Neutrophil (primary cell): ENCODE measurements around a stretch of chr14.

DNA sequence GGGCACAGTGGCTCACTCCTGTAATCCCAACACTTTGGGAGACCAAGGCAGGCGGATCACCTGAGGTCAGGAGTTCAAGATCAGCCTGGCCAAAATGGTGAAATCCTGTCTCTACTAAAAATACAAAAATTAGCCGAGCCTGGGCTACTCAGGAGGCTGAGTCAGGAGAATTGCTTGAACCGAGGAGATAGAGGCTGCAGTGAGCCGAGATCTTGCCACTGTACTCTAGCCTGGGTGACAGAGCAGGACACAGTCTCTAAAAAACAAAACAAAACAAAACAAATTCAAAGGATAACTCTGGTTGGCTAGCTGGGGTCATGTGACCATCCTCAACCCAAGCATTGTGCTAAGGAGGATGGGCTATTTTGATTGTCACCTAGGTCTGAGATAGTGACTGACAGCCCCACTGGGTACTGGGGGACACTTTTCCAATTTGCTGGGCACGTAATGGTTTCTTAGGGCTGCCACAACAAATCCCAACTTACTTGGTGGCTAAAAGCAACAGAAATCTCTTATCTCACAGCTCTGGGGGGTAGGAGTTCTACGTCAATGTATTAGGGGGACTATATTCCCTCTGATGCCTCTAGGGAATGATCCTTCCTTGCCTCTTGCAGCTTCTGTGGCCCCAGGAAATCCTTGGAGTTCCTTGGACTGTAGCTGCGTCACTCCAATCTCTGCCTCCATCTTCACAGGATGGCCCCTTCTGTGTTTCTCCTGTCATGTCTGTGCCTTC lies 12.0 kb downstream of the DGLUCY start:
- PRO-cap, result no peak

- PRO-cap, result no peak
Observed at GRCh38 chr14:91149377-91150186, 35.7 kb downstream of the DGLUCY start.

- PRO-cap, result no peak
Observed at GRCh38 chr14:91158014-91158520, 44.2 kb downstream of the DGLUCY start.

- PRO-cap, result no peak
Observed at GRCh38 chr14:91367074-91368089, 50.2 kb downstream of the CCDC88C start.

DNA sequence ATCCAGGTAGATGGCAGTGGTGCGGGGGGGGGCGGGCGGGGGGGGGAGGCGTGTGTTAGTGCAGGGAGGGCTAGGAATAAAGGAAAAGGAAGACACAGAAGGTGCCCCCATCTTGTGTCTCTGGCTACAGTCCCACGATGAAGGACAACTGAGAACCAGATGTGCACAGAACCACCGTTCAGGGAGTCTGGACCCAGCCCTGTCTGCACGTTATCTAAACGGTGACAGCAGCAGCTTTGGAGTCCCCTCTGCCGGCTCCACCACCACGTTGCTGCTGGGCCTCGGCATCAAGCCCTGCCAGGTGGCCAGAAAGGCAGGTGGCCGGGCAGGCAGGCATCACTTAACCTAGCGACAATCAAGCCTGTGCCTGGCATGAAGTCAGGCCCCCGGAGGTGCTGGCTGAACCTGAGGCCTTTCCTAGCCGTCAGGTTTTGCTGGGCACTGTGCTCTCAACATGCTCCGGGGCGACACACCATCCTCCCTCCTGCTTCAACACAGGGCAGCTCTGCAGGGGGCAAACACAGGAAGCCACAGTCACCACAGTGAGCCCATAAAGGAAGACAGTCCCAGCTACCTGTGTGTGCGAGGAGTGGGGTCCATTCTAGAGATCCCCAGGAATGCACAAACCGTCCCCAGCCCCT lies 45.0 kb downstream of the CCDC88C start:
- PRO-cap, result no peak

DNA sequence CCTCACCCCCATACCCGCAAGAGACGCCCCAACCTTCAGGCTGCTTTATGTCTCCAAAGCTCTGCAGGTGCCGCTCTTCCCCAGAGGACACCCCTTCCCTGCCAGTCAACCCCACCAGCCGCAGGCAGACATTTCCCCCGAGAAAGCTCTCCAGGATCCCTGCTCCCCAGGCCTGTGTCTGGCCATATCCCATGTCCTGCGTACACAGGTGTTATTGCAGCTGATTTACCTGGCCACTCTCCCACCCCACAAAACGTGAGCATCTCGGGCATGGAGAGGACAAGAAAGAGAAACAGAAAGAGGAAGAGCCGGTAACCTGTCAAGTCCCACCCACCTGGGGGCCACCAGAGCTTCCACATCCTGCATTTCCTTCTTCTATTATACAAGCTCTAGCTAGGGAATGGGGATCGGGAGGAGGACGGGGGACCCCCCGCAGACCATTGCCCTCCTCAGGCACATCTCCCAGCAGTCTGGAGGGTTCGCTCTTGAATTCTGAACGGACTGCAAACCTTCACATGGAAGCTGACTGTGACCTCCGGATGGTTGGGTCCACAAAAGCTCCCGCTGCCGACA lies 17.6 kb downstream of the CCDC88C start:
- PRO-cap, result no peak

DNA sequence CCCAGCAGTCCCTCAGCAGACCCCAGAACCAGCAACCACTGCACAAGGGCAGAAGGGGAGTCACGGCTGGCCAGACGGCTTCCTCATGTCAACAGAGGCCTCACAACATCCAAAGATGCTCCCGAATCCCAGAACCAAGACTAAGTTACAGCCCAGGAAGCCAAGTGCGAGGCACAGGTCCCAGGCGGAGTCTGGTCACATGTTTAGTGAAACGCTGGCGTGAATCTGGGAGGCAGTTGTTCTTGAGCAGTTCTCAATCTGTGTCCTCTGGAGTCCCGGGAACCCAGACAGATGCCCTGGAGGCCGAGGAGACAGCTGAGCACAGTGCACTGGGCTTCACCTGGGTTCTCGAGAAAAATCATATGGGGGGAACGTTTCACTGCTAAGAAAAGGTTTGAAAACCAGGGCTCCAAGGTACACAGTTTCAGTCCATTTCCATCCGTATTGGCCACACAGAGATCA lies 10.3 kb downstream of the CCDC88C start:
- PRO-cap, result no peak

DNA sequence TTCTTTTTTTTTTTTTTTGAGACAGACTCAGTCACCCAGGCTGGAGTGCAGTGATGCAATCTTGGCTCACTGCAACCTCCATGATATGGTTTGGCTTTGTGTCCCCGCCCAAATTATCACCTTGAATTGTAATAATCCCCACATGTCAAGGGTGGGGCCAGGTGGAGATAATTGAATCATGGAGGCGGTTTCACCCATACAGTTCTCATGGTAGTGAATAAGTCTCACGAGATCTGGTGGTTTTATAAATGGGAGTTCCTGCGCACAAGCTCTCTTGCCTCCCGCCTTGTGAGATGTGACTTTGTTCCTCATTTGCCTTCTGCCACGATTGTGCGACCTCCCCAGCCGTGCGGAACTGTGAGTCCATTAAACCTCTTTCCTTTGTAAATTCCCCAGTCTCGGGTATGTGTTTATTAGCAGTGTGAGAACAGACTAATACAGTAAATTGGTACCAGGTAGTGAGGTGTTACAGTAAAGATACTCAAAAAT lies 8.0 kb upstream of the CCDC88C start:
- PRO-cap, result no peak

DNA sequence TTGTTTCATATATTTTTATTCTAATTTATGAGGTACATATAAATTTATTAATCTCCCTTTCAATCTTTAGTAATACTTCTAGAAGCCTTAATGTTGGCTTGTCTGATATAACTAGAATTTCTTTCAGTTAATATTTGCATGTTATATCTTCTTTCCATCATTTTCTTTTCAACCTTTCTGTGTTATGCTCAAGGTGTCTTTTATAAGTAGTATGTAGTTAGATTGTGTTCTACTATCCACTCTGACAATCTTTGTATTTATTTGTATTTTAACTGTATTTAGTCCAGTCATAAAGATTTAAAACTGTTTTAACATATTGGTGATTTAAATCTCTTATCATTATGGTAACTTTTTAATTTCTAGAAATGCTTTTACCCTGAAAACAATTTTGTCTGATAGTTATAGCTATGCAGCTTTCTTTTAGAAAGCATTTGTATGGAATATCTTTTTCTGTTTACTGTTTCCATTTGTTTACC lies 40.8 kb downstream of the TC2N start:
- PRO-cap, result no peak

GRCh38 chr14:91831401-91831827 lies 35.9 kb downstream of the TC2N start:
- PRO-cap, result no peak

- PRO-cap, result no peak
Observed at GRCh38 chr14:91860987-91861604, 6.2 kb downstream of the TC2N start.

DNA sequence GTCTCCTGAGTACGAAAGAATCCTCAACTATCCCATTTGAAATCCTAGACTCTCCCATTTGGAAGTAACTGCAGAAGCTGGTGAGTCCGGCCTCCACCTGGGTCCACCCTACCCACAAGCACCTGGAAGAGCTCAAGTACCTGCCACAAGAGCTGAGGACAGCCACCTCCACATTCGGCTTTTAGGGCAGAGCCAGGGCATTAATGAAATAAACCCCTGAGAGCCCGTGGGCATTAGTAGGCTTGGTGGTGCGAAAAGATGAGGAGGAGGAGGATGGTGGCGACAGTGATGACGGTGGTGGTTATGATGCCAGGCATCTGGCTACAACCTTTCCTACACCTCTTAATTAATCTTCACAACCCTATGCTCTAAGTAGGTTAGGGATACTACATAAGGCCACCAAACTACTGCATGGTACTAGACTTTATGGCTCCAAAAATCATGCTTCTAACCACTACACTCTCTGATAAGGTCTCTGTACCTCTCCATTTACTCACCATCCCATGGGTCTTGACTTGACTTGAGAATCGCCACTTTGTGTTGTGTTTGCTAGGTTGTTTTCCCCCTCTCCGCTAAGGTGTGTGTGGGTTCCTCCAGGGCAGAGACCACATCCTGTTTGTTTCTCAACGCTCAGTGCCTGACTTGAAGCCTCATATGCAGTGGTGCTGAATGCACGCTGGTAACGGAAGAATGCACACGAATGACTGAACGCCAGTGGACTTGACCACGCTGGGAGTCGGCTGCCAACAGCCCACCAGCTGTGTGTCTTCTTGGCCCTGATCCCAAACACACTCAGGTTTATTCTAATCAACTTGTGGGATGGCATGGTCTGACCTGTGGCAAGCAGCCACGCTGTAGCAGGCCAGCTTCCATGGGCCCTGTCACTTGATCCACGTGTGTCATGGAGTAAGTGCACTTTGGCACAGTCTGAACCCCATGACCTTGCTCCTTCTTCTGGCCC lies 5.9 kb upstream of the TC2N start:
- PRO-cap, result no peak

DNA sequence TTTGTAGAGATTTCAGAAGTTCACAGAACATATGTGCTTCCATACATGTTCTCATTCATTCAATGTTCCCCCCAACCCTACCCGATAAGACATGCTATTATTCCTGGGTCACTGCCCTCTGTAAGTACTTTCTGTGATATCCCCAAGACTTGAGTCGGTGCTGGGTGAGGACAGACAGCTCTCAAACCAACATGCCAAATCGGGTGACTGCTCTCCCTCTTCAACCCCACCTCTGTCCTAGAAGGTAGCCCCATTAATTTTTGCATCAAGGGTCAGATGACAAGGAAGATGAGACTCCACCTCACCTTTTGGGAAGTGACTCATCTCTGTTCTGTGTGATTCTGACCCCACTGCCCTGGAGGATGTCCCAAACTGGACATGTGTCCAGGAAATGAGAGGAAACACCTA lies 19.4 kb upstream of the TC2N start:
- PRO-cap, result no peak

- PRO-cap, result no peak
Observed at GRCh38 chr14:91946587-91946891, 955 bp downstream of the FBLN5 start.

DNA sequence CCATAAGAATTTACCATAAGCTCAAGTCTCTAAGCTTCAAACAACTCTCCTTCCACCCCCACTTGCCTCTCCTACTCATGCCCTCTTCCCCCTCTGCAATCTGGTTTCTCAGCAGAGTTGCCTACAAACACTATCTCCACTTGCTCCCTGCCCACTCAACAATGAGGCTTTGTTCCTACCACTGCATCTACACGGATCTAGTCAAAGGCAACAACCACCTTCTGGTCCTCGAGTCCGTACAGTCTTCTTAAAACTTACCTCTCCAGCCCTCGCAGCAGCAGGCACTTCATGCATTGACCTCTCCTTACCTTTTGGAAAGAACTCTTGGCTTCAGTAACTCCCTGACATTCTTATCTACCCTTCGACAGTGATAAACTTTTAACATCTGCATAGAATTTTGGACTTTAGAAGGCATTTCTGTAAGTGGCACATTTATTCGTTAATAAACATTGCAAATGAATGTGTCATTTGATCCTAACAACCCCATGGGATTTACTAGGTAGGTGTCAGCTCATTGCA lies 17.4 kb upstream of the FBLN5 start:
- PRO-cap, result no peak

- PRO-cap, result no peak
Observed at GRCh38 chr14:92004230-92004907, 35.5 kb downstream of the TRIP11 start.

- PRO-cap, result no peak
Observed at GRCh38 chr14:92141811-92142343, 20.1 kb downstream of the CPSF2 start.

GRCh38 chr14:92568470-92569146 lies 55.0 kb downstream of the RIN3 start:
- PRO-cap, result no peak

- PRO-cap, result no peak
Observed at GRCh38 chr14:92601670-92602649, 88.4 kb downstream of the RIN3 start.

DNA sequence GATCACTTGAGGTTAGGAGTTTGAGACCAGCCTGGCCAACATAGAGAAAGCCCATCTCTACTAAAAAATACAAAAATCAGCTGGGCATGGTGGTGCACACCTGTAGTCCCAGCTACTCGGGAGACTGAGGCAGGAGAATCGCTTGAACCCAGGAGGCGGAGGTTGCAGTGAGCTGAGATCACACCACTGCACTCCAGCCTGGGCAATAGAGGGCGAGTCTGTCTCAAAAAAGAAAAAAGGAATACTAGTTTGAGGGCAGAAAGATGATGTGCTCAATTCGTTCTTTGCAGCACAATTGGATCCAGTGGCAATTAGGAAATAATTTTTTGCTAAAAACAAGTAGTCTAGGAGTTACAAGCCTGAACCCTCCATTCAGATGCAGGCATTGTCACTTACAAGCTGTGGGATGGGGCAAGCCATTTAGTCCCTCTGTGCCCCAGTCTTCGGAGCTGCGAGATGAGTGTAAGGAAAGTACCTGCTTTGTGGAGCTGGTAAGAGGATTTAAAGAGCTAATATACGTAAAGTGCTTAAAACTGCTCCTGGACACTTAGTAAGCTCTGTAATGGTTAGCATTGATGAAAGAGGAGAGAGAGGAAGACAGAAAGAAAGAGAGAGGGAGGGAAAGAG lies 112.7 kb downstream of the LGMN start:
- PRO-cap, result no peak